Vagina (tissue), 1 donor: ENCODE results near the genes SRSF7 and GEMIN6.

- PRO-cap: no peak
- RAMPAGE, long total RNA: no peak
Measured at GRCh38 chr2:37468149-37468735, 123.8 kb downstream of the QPCT start.

DNA sequence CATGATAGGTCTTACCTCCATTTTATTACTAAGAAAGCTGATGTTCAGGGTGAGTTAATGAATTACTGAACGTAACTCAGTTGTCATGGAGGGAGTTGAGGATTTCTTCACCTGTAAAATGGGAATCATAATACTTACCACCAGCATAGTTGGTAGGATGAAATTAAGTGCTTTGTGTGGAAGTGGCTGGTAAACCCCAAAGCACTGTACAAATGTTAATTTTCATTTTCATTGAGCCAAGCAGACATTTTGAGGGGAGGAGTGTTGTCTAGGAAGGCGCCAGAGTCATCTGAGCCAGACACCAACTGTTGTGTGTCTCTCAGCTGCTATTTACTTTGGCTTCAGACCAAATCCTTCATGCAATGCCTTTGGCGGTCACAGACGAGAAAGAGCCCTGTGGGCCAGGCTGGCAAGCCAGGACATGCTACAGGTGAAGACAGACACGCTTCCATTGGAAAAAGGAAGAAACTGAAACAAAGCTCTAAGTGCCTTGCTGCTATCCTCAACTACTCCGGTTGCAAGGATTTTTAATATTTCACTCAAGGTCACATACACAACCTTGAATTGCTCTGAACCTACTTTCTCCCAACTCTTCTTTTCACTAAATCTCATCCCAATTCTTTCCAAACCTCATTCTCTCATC lies 115.4 kb upstream of the CDC42EP3 start:
- PRO-cap: no peak
- RAMPAGE, long total RNA: no peak

DNA sequence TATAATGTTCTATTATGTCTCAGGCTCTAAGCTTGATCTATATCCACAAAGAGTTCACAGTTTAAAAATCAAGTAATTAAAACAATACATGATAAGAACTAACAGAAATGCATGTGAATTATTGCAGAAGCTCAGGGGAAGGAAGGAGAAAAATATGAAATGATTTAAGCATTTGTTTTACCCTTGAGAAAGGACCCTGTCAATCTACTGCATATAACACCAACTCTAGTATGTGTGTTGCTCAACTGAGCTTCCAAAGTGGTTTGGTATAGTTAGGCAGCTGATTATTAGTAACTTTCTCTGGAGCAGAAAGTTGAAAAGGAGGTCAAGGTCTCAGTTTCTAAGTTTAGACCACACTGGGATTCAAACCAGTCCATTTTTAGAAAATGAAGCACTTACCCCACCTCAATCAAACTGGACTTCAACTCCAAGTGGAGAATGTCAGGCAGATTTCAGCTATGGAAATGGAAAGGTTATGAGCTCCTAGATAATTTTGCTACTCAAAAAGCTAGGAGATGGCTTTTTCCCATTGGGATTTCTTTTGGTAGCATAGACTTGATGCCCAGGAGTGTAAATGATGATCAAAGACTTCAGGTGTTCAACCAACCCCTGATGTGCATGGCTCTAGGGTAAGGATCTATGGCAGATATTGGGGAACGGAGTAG lies 123.3 kb upstream of the CDC42EP3 start:
- PRO-cap: no peak
- RAMPAGE, long total RNA: no peak

- PRO-cap: no peak
- RAMPAGE, long total RNA: no peak
Measured at GRCh38 chr2:38066472-38066788, 9.5 kb downstream of the CYP1B1 start.

- PRO-cap: no peak
- RAMPAGE, long total RNA: no peak
Measured at GRCh38 chr2:38217976-38218314, 142.0 kb upstream of the CYP1B1 start.

DNA sequence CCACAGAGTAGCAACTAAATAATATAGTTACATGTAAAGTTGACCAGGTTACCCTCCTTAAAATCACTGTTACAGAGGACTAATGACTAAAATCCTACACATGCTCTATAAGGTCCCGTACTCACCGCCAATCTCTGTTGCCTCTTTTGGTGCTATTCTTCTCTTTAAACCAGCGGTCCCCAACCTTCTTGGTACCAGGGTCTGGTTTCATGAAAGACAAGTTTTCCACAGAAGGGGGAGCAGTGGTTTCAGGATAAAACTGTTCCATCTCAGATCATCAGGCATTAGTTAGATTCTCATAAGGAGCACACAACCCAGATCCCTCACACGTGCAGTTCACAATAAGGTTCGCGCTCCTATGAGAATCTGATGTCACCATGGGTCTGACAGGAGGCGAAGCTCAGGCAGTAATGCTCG lies 30.7 kb downstream of the ATL2 start:
- PRO-cap: no peak
- RAMPAGE, long total RNA: no peak

DNA sequence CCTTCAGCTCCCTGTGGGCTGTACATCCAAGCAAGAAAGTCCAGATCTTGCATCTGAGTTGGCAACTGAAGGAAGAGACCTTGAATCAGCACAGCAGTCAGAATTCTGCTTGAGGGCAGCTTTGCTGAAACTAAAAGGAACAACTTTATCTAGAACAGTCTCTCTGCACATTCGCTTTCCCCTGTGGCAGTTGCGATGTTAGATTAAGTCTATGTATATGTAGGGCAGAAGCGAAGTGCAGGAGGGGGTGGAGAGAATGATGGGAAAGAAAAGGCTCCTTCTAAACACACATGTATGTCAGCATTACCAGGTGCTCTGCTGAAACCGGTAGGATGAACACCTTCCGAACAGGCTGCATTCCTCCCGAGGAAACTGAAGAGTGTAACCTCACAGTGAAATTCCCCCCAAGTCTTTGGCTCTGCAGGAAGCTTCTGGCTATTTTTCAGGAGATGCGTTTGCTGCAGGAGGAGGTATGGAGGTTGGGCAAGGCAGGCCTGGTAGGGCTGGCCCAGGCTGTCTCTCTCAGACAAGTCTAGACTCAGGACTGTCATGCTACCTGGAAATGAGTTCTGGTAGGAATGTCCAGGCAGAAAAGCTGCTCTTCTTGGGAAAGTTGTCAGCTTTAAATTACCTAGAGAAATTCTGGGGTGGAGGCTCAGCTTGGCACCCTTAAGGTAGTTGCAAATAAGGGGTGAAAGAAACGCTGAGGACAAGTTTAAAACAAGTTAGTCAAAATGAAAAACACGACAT lies 70.0 kb upstream of the ATL2 start:
- PRO-cap: no peak
- RAMPAGE, long total RNA: no peak

DNA sequence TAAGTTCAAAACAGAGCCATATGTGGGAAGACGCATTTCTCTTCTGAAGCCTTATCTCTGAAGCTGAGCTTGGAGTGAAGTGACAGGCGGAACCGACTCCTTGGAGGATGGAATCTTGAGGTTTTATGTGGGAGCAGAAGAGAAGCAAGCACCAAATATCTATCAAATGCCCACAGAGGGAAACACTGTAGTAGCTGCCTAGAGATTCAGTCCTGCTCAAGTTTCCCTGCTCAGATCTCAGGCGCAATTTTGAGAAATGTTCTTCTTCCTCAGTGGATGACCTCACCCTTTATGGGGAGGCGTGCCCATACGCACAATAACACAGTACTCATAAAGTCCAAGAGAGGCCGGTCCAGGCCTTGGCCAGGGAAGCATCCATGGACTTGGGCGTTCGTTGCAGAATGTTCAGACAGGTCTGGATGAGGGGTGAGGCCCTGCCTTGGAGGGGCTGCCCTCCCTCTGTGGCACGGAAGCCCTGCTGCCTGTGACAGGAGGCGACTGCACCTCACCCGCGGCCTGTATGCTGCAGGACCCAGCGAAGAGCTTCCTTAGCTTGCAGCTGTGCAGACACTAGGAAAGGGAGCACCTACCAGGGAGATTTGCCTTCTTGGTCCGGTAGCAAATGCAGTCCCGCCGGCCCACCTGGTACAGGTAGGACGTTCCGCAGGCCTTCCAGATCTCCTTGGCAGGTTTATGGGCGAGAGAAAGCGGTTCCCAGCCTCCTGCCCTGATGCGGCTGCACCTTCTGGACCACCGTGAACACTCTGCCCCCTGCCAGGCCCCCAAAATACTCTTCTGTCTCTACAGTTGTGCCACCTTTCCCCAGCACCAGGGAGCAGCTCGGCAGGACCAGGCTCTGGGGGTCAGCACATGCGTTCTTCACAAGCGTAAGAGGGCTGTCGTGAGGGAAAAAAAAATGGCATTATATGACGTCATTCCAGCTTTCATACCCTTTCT lies 67.6 kb downstream of the HNRNPLL start:
- PRO-cap: bidirectional peak, plus-strand start at position 343 of the sequence, minus-strand start at position 251 of the sequence
- RAMPAGE, long total RNA: no peak

DNA sequence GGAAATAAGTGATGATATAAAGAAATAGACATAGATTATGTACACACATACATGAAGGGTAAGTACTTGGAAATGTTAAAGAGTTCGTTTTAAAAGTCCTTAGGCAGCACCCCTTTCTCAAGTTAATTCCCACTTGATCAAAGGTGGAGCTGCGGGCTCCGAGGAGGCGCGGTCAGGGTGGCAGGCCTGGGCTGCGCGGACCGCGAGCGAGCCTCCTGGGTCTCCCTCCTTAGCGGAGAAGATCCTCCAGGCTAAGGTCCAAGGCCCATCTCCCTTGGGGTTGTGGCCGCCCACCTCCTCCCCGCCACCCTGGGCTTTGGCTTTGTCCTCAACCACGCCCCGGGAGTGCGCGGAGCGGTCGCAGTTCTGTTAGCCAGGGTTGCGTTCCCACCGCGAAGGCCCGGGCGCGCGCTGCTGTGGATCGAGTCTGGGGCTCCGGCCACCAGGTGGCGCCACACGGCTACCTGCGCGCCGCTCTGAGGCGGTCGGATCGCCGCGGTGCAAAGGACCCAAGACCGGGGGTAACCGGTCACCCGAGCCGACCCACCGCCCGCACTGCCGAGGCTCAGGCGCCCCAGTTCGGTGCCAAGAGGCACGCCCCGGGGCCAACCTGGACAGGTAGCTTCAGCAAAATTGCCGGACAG lies 66.8 kb downstream of the HNRNPLL start:
- PRO-cap: unidirectional peak, minus-strand start at position 371 of the sequence; unidirectional peak, minus-strand start at position 429 of the sequence
- RAMPAGE, long total RNA: no peak

- PRO-cap: no peak
- RAMPAGE, long total RNA: no peak
Measured at GRCh38 chr2:38591020-38591308, 11.8 kb downstream of the HNRNPLL start.

DNA sequence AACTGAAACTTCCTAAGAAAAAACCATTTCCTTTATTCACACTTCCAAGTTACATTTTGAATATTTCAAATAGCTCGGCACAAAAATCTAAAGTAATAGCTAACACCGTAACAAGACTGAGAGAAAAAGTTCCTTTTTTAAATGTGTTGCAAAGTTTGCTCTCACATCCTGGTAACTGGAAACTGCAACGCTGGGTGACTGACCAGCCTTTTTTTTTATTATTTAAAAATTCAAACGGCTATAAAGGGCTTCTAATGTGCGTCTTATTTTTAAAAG lies 1.7 kb downstream of the HNRNPLL start:
- PRO-cap: no peak
- RAMPAGE, long total RNA: no peak

GRCh38 chr2:38611428-38611921 lies 8.7 kb upstream of the HNRNPLL start:
- PRO-cap: no peak
- RAMPAGE, long total RNA: no peak

DNA sequence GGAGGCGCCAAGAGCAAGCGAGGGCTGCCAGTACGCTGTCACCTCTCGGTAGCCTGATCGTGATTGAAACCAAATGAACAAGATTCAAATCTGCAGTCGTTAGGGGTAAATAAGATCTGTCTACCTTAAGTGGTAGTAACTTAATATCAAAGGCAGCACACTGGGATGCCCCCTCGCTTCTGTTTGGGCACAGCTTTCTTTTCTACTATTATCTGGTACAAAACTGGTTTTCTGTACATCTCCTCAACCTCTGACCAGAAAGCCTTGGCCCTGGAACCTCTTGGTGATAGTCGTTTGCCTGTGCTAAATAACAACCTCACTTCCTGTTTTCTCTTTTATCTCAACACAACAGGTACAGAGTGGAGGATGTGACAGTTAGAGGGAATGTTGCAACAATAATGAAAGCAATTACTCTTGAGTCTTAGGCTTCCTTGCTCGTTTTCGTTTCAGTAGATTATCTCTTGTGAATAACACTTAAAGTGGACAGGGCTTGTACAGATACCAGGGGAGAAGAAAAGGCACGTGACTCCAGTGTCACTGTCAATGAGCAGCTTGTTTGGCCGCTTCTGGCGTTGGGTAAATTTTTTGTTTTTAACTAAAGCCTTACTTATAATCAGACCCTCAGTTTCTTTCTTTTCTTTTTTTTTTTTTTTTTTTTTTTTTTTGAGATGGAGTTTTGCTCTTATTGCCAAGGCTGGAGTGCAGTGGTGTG lies 22.2 kb upstream of the GALM start:
- PRO-cap: no peak
- RAMPAGE, long total RNA: no peak

DNA sequence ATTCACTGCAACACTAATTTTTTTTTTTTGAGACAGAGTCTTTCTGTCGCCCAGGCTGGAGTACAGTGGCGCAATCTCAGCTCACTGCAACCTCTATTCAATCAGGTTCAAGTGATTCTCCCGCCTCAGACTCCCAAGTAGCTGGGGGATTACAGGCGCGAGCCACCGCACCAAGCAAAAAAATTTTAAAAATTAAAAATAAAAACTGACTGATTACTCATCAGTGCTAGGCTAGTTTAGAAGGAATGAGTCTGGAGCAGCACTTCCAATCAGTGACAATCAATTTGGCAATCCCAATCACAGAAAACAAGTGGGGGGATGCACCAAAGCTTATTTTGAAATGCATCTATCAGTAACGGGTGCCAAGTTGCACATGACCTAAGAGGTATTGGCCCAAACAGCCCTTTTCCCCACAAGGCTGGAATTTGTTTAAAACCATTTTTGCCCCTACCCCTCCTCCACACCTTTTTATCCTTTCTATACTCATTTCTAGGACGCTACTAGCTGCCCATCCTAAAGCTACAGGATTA lies 8.1 kb downstream of the SRSF7 start:
- PRO-cap: no peak
- RAMPAGE, long total RNA: no peak

DNA sequence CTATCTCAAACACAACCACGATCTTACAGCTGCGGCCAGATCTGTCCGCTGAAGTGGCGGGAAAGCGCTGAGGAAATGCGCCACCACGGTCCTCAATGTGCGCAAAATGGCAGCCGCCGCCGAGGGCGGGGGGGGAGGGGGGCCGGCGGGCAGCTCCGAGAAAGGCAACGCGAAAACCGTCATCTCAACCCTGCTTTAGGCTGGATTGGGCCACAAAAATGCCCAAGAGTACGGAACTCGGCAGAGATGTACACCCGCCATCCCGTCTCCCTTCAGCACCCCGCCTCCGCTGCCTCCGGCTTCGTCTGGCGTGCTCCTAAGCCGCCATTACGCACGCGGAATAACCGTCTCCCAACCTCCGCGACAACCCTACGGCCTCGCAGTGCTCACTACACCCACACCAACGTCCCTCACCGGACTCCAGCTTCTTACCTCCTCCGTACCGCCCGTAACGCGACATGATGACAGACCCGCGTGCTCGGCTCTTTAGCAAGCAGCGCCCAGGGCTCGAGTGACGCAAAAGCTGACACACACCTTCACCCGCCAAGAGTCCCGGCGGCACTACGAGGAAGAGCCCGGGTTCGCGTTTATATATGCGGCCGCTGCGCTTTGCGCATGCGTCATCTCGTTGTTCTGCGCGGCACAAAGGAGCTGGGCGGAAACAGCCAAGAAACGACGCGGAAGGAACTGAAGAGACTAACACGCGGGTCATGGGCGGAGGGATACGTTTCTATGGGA lies at the start of gene SRSF7:
Gene SRSF7 (minus strand): TSS at position 565 of the 738 bp plus-strand sequence.
- PRO-cap: unidirectional peak, minus-strand start at position 97 of the sequence; bidirectional peak, plus-strand start at position 671 of the sequence, minus-strand start at position 563 of the sequence
- RAMPAGE, long total RNA: start-site peak on the minus strand centred at position 555 of the sequence, 21 bp wide, 1,830 reads

DNA sequence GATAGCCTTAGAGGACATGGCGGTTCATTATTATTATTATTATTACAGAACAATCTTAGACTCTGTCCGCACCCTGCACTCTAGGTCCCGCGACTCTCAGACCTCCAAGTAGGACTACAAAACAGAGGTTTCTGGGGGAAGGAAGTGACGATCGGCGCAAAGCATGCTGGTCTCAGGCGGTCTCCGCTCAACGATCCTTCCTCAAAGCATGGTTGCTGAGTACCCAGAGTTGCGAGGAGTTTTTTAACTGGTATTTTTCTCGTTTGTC lies at the start of gene GEMIN6:
Gene GEMIN6 (plus strand): TSS at position 179 of the 268 bp plus-strand sequence.
- PRO-cap: bidirectional peak, plus-strand start at position 193 of the sequence, minus-strand start at position 96 of the sequence
- RAMPAGE, long total RNA: start-site peak on the plus strand centred at position 181 of the sequence, 13 bp wide, 191 reads

DNA sequence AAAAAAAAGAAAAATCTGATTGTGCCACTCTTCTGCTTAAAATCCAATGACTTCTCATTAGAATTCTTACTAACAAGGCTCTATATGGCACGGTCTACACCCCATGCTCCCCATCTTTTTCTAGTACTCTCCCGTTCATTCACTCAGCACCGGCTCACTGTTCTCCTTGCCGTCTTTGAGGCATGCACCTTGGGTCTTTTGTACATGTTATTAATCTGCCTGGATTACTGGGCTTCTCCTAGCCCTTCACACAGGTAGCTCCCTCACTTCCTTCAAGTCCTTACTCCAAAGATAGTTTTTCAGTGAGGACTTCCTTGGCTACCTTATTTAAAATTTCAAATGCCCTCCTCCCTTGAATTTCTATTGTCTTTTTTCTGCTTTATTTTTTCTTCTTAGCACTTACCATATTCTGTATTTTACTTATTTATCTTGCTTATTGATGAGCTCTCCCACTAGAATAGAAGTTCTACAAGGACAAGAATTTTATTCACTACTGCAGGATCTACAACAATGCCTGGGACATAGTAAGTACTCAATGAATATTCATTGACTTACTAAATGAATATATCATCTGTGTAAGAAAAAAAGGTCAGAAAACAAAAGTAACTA lies 26.1 kb downstream of the DHX57 start:
- PRO-cap: no peak
- RAMPAGE, long total RNA: no peak

DNA sequence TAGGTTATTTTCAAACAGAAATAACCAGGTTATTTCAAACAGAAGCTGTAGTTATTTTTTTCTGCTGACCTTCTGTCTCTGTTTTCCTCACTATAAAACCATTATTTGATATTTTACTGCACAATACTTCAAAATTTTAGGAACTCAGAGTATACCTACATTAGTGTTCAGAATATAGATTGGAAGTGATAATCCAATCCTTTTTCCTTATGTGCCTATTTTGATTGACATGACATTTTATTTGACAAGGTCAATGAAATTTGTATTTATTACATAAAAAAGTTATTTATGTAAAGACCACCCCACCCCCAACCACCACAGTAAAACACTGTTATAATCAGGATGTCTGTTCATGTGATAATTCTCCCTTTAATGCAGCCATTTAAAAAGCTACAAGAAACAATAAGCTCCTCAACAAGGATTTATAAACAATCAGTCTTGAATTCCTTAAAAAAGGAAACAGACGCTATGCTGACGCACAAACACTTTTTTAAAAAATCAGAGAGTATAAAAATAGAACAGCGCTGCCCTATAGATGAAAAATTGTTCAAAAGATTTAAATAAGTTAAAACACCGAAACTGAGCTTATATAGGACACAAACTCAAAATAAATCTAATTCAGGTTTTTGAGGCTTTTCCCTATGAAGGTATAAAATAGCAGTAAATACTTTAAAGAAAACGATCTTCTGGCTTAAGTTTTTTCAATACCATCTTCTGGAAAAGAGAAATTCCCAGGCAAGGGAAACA lies 102.2 kb downstream of the SOS1 start:
- PRO-cap: no peak
- RAMPAGE, long total RNA: no peak

GRCh38 chr2:39286314-39286833 lies 150.7 kb downstream of the MAP4K3 start:
- PRO-cap: no peak
- RAMPAGE, long total RNA: no peak

DNA sequence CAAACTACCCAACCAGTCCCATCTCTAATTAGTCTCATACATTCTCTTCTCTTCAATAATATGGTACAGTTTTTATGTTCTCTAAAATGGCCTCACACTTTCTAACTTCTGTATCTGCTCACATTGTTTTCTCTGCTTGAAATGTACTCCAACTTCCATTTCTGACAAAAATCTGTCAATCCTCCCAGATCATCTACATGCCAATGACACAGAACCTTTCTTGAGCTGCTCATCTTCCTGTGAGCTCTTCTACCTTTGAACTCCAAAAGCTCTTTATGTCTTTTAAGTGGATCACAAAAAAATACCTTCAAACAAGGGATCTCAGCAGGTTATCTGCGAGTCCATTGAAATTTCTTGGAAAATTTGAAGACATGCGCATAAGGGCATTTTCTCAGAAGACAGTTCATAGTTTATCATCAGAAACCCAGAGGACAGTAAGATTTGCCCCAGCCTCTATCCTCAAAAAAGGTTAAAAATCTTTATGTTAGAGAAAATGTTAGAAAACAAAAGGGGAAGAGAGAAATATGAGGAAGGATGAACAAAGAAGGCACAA lies 101.5 kb downstream of the MAP4K3 start:
- PRO-cap: no peak
- RAMPAGE, long total RNA: start-site peak on the minus strand centred at position 298 of the sequence, 120 bp wide, 21 reads